ENCODE measurements around a stretch of chr20.

GRCh38 chr20:50187381-50188051 lies 3.1 kb upstream of the CEBPB start:
- PRO-cap: no peak
- RAMPAGE, long total RNA, 5 experiments: no peak in any of the 5 experiments
- RRBS: no CpG with 5 or more reads among the region's 12 CpGs

- PRO-cap: no peak
- RAMPAGE, long total RNA, 5 experiments: no peak in any of the 5 experiments
- RRBS: no CpG with 5 or more reads among the region's 2 CpGs
These were observed 1.1 kb upstream of the CEBPB start for GRCh38 chr20:50189649-50189795.

GRCh38 chr20:50249623-50250235 lies 59.1 kb downstream of the CEBPB start:
- PRO-cap: no peak
- RAMPAGE, long total RNA, 5 experiments: no peak in any of the 5 experiments
- RRBS: no CpG with 5 or more reads among the region's 7 CpGs

DNA sequence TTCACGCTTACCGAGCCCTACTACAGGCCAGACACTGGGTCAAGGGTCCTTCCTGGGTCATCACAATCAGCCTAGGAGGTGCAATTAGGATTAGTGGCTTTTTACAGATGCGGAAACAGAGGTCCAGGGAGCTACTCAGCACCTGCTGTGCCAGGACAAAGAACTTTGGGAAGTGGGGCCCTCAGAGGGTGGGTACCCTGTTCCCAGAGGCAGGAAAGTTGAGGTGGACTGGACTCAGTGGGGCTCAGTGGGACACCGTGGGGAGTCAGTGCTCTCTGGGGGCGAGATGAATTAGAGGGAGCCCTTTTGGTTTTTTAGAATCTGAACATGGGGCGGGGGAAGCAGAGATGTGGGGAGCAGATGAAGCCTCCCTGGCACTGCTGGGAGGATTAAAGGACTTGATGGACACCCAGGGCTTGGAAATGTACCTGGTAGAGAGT lies 77.3 kb downstream of the CEBPB start:
- PRO-cap: unidirectional peak, plus-strand start at position 112 of the sequence
- RAMPAGE, long total RNA, 5 experiments: no peak in any of the 5 experiments
- RRBS: no CpG with 5 or more reads among the region's 6 CpGs

DNA sequence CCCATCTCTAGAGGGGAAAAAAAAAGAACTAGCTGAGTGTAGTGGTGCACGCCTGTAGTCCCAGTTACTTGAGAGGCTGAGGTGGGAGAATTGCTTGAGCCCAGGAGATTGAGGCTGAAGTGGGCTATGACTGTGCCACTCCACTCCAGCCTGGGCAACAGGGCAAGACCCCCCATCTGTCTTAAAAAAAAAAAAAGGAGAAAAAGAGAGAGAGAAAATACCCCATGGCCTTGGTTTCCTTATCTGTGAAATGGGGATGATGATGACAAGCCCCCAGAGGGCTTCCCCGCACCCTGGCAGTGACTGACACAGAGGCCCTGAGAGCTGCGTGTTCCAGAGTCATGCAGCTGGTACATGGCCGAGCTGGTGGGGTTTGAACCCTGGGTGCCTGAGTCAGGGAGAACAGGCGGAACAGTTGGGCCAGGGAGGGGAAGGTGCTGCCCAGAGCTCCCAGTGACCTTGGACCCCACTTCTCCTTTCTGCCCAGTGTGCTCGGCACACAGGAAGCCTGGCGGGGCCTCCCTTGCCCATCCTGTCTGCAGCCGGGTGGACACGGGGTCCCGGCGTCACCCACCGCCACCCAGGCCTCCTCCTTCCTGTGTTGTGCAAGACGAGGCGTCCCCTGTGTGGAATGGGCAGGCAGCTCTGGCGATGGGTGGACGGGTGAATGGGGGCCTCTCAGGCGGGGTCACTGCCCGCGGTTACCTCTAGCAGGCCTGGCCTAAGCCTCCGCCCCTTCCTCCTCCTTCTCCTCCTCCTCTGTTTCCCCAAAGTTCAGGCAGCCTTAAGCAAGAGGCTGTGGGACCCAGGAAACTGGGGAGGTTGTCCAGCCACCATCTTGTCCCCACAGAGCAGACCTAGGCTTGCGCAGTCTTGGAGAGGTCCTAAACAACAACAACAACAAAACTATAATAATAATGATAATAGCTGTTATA lies 84.2 kb downstream of the CEBPB start:
- PRO-cap: no peak
- RAMPAGE, long total RNA, 5 experiments: no peak in any of the 5 experiments
- RRBS: no CpG with 5 or more reads among the region's 21 CpGs

- PRO-cap: bidirectional peak, plus-strand start at chr20:50321575, minus-strand start at chr20:50321410
- RAMPAGE, long total RNA, 5 experiments: no peak in any of the 5 experiments
- RRBS: no CpG with 5 or more reads among the region's 12 CpGs
These were observed 130.7 kb downstream of the CEBPB start for GRCh38 chr20:50321241-50321779.

DNA sequence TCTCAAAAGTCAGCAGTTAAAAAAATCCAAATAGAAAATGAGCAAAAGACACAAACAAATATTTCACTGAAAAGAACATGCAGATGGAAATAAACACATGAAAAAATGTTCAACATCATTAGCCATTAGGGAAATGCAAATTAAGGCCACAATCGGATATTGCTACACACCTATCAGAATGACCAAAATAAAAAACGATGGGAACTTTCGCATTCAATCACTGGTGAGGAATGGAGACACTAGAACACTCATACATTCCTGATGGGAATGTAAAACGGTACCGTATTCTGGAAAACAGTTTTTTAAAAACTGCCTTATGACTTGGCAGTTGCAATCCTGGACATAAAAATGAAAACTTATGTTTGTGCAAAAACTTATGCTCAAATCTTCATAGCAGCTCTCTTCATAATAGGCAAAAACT lies 146.0 kb downstream of the CEBPB start:
- PRO-cap: no peak
- RAMPAGE, long total RNA, 5 experiments: no peak in any of the 5 experiments
- RRBS: no CpG with 5 or more reads among the region's 5 CpGs

DNA sequence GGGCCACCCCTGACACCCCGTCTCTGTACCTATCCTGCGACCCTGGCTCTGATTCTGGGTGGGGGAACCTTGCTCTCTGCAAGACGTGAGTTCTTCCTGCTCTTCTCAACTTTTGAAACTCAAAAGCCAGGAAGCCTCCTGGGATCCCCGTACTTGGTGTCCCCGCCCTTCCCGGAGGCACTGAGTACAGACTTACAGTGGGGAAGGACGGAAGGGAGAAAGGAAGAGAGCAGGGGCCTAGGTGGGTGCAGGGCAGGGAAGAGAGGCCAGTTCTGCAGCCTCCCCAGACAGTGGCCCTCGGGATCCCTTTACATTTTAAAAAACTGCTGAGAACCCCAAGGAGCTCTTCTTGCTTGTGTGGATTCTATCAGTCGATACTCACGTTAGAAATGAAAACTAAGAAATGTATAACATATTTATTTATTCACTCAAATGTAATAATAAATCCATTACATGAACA lies 149.0 kb upstream of the PTPN1 start:
- PRO-cap: no peak
- RAMPAGE, long total RNA, 5 experiments: no peak in any of the 5 experiments
- RRBS: no CpG with 5 or more reads among the region's 10 CpGs

DNA sequence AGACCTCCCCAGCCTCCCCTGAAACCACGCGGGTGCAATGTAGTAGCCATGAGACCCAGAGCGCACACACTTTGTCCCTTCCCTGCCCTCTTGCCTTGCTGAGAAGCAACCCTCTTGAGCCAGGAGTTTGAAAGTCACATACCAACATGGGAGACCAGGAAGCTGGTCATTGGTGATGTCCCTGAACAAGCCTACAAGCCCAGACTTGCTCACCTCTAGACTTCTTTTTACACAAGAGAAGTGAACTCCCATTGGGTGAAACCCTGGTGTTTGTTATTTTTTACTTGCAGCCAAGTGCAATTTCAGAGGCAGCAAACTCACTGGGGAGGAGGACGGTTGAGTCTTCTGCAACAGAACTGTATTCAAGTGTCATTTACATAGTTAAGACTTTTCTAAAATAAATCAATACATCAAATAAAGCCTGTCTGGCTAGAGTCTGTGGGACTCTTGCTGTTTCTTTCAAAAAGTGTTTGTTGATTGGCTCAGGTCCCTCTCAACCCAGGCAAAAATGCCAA lies 138.1 kb upstream of the PTPN1 start:
- PRO-cap: no peak
- RAMPAGE, long total RNA, 5 experiments: no peak in any of the 5 experiments
- RRBS: no CpG with 5 or more reads among the region's 4 CpGs

- PRO-cap: no peak
- RAMPAGE, long total RNA, 5 experiments: no peak in any of the 5 experiments
- RRBS: no CpG with 5 or more reads among the region's 6 CpGs
These were observed 121.5 kb upstream of the PTPN1 start for GRCh38 chr20:50388679-50389159.

GRCh38 chr20:50450880-50452069 lies 58.9 kb upstream of the PTPN1 start:
- PRO-cap: no peak
- RAMPAGE, long total RNA, 5 experiments: no peak in any of the 5 experiments
- RRBS: no CpG with 5 or more reads among the region's 25 CpGs

- PRO-cap: no peak
- RAMPAGE, long total RNA, 5 experiments: start-site peak on the plus strand in 1 of 5 experiments, at chr20:50513162-50513308 at its widest, 21 reads per replicate
- RRBS: no CpG with 5 or more reads among the region's 2 CpGs
These were observed 2.8 kb downstream of the PTPN1 start for GRCh38 chr20:50513031-50513382.

DNA sequence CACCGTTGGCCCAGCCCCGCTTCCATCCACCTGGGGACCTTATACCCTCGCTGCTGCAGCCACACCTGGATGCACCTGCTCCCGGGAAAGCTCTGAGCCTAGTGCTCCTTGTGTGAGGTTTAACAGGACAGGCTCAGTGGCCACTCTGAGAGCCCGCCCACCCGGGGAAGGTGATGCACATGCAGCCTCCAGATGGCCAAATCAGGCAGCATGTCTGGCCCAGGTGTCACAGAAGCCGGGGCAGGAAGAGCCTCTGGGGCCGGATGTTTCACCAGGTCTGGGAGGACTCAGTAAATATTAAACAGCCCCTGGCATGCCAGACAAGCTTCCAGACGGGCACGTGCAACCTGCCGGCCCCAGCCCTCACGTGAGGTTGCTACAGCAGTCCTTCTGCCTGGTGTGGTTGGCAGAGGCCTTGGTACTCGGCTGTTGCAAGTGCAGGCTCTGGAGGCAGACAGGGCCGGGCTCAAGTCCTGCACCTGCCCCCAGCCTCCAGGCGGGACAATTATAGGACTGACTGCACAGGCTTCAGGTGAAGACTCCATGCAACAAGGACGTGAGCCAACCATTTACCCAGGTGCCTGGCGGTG lies 66.8 kb downstream of the RIPOR3 start:
- PRO-cap: no peak
- RAMPAGE, long total RNA, 5 experiments: no peak in any of the 5 experiments
- RRBS: 27% methylated on average over 10 of the region's 17 CpGs

GRCh38 chr20:50645516-50646009 lies 45.8 kb downstream of the RIPOR3 start:
- PRO-cap: bidirectional peak, plus-strand start at chr20:50645720, minus-strand start at chr20:50645736
- RAMPAGE, long total RNA, 5 experiments: no peak in any of the 5 experiments
- RRBS: 6% methylated on average over 5 of the region's 13 CpGs

- PRO-cap: no peak
- RAMPAGE, long total RNA, 5 experiments: no peak in any of the 5 experiments
- RRBS: no CpG with 5 or more reads among the region's 5 CpGs
These were observed 19.3 kb upstream of the RIPOR3 start for GRCh38 chr20:50710733-50710994.

DNA sequence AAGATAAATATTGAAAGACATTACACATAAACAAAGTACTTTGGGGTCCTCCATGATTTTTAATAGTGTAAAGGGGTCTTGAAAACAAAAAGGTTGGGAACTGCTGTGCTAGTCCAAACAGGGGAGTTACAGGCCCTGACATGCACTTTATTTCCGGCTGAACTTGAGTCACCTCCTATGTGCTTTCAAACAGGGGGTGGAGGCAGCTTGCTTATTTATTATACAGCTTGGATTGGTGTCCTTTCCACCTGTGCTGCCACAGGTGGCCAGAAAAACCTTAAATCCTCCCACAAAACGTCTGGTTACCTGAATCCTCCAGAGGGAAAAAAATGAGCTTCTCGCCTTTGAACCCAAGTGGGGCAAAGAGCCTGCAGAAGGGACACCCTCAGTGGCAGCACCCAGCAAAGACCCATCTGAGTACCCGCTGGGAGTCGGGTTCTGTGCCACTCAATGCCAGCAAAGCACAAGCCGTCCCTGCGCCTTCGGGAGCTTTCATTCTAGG lies 1.7 kb upstream of the PARD6B start:
- PRO-cap: unidirectional peak, plus-strand start at position 218 of the sequence
- RAMPAGE, long total RNA, 5 experiments: no peak in any of the 5 experiments
- RRBS: no CpG with 5 or more reads among the region's 8 CpGs

- PRO-cap: bidirectional peak, plus-strand start at chr20:50731375, minus-strand start at chr20:50730984
- RAMPAGE, long total RNA, 5 experiments: no peak in any of the 5 experiments
- RRBS: 1% methylated on average over 32 of the region's 53 CpGs
These were observed 547 bp upstream of the PARD6B start for GRCh38 chr20:50730828-50731238.

DNA sequence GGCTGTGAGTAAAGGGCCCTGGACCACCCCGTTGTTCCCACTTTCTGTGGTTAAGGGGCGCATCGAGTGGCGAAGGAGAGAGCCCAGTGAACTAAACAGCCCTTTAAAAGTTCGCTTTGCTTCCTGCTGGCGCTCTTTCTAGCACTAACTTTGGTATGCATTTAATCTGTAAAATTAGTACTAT lies 723 bp downstream of the PARD6B start:
- PRO-cap: unidirectional peak, minus-strand start at position 150 of the sequence
- RAMPAGE, long total RNA, 5 experiments: no peak in any of the 5 experiments
- RRBS: no CpG with 5 or more reads among the region's 6 CpGs

GRCh38 chr20:50744346-50744939 lies 13.1 kb downstream of the PARD6B start:
- PRO-cap: unidirectional peak, minus-strand start at chr20:50744622
- RAMPAGE, long total RNA, 5 experiments: no peak in any of the 5 experiments
- RRBS: no CpG with 5 or more reads among the region's 6 CpGs

- PRO-cap: no peak
- RAMPAGE, long total RNA, 5 experiments: no peak in any of the 5 experiments
- RRBS: no CpG with 5 or more reads among the region's 2 CpGs
These were observed 5.4 kb downstream of the BCAS4 start for GRCh38 chr20:50800282-50800580.